Thoracic aorta endothelial cell (primary cell): ENCODE results near the genes CDC42EP1, SH3BP1 and GALR3.

DNA sequence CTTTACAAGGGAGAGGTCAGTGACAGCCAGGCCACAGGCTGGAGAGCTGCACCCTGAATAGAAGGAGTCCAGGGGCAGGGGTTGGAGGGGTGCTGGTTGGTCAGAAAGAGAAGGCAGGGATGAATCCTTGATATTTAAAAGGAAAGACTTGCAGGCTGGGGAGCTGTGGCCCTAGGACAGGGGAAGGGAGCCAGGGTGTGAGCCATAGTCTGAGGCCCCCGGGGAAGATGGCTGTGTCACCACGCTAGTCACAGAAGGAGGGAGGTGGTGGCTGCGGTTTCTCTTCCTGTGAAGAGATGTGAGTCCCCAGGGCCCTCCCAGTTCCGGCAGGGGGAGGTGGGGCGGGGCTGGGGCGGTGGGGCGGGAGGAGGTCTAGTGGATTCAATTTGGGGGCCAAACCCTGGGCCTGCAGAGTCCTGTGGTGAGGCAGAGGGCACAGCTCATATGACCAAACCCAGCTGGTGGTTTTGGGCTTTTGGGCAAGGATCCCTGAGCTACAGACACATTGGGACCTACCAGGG is 14.1 kb downstream of the RAC2 start:
- CAGE, long polyA plus RNA = no peak

GRCh38 chr22:37230536-37231070 is 13.5 kb downstream of the RAC2 start:
- CAGE, long polyA plus RNA = no peak

- CAGE, long polyA plus RNA = no peak
Measured at GRCh38 chr22:37286821-37287210, 4.5 kb downstream of the CYTH4 start.

DNA sequence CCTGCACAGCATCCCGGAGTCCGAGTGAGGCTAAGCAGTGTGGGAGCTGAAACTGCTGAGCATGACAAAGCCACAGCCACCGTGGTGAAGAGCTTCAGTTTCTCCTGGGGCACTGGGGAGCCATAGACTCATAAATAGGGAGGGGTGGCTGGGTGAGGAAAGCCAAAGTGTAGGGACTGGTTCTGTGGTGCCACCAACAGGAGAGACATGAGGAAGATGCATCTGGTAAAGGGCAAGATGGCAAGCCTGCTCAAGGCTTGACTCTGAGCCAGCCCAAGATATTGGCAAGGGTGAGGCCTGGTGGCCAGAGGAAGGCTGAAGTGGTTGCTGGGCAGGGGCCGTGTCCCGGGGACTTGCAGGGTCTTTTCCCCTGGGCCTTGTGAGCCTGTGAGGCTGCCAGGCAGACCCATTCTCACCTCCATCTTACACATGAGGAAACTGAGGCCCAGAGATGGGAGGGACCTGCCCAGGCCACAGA is 30.3 kb downstream of the CYTH4 start:
- CAGE, long polyA plus RNA = no peak

GRCh38 chr22:37335120-37335532 is 52.8 kb downstream of the CYTH4 start:
- CAGE, long polyA plus RNA = no peak

GRCh38 chr22:37371530-37371926 is 55.8 kb downstream of the ELFN2 start:
- CAGE, long polyA plus RNA = no peak

DNA sequence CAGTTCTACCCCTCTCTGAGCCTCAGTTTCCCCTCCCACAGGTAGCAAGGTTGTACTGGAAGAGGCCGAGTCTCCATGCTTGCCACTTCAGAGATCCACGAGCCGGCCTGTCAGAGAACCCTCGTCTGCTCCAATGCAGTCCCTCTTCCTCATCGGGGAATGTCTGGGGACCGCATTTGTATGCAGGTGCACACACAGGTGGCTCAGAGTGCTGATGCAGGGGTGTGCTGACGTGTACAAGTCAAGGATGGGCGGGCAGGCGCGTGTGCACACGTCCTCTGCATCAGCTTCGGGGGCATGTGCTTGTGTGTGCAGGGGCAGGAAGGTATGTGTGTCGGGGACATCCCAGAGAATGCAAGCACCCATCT is 49.4 kb downstream of the ELFN2 start:
- CAGE, long polyA plus RNA = no peak

- CAGE, long polyA plus RNA = no peak
Measured at GRCh38 chr22:37419553-37420799, 7.3 kb downstream of the ELFN2 start.

GRCh38 chr22:37559780-37560600 is at the start of gene CDC42EP1:
TSS of gene CDC42EP1 (plus strand) at chr22:37560480.
- CAGE, long polyA plus RNA = no peak

DNA sequence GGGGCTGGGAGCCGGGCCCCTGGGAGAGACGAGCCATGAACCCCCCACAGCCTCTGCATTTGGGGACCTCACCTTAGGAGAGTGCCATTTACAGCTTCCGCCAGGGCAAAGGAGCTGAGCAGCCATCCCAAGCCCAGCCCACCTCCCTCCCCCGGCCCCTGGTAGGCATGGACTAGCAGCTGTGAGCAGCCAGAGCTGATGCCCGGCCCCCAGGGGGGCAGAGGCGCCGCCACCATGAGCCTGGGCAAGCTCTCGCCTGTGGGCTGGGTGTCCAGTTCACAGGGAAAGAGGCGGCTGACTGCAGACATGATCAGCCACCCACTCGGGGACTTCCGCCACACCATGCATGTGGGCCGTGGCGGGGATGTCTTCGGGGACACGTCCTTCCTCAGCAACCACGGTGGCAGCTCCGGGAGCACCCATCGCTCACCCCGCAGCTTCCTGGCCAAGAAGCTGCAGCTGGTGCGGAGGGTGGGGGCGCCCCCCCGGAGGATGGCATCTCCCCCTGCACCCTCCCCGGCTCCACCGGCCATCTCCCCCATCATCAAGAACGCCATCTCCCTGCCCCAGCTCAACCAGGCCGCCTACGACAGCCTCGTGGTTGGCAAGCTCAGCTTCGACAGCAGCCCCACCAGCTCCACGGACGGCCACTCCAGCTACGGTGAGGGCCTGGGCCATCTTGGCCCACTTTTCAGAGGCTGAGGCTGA is 6.0 kb downstream of the CDC42EP1 start:
- CAGE, long polyA plus RNA = no peak

- CAGE, long polyA plus RNA = no peak
Measured at GRCh38 chr22:37569821-37570075, 9.5 kb downstream of the CDC42EP1 start.

GRCh38 chr22:37635066-37635434 is 4.4 kb upstream of the SH3BP1 start:
- CAGE, long polyA plus RNA = no peak

- CAGE, long polyA plus RNA = no peak
Measured at GRCh38 chr22:37639170-37639845, at the start of gene SH3BP1. TSS of gene SH3BP1 (plus strand) at chr22:37639669.

DNA sequence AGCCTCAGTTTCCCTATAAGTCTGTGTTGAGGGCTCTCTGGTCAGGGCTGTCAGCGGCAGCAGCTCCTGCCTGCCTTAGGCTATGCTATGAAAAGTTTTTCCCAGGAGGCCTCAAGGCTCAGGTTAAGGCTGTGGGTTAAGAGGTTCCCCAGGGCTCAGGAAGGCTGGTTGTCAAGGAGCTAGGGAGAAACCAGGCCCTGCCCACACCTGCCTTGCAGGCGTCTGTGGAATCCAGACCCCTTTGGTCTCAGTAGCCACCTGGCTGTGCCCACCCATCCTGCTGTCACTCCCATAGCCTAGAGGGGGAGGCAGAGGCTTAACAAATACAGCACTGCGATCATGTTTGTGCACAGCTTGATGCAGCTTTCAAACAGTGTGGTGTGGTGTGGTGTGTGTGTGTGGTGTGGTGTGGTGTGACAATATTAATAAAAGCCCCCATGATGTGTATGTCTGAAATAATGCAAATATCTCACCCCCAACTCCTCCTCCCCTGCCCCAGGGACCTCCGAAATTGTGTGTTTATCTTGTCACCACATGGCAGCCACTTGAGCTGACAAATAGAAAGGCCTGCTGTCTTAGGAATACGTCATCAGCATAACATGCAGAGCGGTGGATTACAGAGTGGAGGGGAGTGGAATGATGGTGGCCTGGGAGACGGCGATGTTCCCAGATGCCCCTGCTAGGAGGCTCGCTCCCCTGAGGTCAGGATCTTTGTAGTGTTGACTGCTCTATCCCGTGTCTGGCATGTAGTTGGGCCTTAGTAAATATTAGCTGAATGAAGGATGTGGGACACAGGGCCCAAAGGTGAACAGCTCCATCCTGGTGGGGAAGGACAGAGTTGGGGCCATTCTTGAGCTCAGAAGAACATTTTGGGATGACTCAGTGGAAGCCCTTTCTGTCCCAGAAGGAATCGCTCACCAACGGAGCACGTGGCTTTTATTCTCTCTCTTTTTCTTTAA is 2.7 kb downstream of the PDXP start:
- CAGE, long polyA plus RNA = no peak

DNA sequence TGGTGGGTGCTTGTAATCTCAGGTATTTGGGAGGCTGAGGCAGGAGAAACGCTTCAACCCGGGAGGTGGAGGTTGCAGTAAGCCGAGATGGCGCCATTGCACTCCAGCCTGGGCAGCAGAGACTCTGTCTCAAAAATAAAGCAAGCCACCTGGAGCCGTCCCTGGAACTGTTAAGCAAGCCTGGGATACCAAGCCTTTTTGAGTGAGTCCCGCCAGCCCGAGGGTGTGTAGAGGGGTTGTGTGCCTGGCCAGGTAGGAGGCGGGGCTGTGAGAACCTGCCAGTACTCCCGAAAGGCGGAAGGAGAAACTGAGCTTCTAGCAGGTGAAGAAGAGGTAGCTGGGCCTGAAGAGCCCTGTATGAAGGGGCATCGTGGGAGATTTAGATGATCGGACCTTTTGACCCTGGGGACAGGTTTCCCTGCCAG is 52.4 kb downstream of the TRIOBP start:
- CAGE, long polyA plus RNA = no peak

DNA sequence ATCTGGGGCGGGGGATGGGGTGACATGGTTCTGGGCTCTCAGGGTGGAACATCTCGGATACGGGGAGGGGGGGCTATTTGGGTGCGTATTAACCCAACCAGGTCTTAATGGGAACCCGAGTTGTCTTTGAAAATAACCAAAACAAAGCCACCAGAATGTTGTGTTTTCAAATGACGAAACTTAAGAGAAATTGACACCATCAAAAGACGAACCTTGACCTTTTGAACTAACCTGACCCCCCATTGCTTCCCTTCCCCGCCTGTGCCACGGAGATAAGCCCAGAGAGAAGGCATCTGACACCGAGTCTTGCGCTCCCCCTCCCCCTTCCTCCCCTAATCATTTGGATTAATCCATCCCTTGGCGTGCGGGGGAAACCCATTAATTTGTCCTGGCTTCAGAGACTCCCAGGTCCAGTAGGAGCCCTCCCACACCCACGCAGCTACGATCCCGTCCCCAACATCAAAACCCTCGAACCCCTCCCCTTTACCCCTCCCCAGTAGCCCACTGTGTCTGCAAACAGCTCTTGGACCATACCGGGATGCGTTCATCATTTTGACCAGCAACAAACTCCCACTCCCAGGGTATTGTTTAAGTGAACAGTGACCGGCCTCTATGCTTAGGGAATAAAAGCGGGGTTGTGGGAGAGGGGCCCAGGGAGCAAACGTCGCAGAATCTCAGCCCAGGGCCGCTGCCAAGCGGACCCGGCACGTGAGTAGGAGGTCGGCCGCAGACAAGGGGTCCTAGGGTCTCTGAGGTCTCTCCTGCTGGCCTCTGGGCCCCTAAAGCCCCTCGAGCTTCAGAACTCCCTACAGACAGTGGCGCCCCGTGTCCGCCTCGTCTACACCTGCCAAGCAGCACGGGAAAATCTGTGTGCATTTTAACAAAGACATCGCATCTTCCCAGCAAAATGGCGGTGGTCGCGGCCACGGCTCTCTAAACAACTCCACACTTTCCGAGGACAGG is 1.6 kb upstream of the H1-0 start:
- CAGE, long polyA plus RNA = no peak

DNA sequence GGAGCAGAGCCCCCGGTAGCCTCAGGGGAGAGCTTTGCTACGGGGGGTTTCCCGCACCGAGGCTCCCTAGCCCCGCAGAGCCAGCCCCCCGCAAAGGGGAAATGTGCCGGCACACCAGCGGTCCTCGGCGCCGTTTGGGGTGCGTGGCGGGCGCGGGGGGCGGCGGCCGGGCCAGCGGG is 310 bp upstream of the H1-0 start:
- CAGE, long polyA plus RNA = no peak

DNA sequence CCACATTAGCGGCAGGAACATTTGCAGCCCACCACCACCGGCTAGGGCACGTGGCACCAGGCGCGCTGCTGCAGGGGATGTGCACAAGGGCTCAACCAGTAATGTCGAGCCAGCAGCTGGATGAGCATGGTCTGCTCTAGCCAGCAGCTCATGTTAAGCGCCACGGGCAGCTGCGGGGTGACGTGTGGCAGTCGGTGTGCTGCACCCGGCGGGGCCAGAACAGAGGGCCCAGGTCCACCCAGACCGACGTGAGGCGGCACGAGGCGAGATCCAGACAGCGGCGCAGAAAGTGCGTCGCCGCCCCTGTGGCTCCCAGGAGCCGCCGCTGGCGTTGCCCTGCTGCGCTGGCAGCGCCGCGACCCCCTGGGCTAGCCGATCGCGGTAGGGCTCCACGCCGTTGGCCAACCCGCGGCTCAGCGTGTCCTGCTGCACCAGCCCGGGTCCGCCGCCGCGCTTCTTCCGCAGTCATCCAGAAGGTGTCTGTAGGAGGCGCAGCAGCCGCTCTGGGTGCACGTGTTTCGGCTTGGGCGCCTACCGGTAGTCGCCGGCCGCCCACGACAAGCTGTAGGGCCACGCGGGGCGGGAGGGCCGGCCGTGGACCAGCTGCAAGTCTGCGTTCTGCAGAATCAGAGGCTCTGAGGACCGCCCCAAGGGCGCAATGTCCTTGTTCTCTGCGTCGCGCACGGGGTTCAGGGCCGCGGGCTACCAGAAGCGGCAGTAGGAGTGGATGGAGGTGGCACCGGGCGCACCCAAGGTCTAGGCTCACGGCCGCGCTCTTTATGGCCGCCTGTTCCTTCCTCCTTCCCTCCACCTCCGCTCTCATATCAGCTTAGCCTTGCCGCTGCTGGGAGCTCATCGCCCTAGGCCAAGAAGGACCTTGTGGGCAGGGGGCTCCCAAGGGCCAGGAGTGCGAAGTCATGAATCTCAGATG is 4.5 kb upstream of the GALR3 start:
- CAGE, long polyA plus RNA = no peak

DNA sequence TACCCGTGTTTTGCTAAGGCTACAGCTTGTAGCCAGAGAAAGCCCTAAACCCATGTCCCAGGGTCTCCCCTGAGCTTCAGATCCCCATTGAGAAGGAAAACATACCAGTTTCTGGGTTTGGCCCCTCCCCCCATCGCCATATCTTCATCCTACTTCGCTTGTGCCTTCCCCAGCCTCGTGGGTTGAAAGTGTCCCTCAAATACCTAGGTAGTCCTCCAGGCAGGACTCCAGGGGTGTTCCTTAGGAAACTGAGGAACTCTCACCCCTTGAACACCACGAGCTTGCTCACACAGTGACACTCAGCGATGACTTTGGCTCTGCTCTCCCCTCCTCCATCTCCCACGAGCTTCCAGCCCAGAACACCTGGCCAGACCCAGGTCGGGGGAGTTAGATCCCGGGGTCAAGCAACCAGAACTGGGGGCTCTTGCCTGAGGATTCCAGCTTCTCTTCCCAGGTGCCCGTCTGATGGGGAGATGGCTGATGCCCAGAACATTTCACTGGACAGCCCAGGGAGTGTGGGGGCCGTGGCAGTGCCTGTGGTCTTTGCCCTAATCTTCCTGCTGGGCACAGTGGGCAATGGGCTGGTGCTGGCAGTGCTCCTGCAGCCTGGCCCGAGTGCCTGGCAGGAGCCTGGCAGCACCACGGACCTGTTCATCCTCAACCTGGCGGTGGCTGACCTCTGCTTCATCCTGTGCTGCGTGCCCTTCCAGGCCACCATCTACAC is at the start of gene GALR3:
Gene GALR3, plus strand, starts transcription at position 449 of the 724 bp plus-strand sequence.
- CAGE, long polyA plus RNA = no peak

GRCh38 chr22:37926957-37927674 is 21.0 kb downstream of the MICALL1 start:
- CAGE, long polyA plus RNA = no peak